Glomerular endothelial cell (primary cell): ENCODE data around the genes EMX1, RAB11FIP5, TPRKB and C2orf81.

DNA sequence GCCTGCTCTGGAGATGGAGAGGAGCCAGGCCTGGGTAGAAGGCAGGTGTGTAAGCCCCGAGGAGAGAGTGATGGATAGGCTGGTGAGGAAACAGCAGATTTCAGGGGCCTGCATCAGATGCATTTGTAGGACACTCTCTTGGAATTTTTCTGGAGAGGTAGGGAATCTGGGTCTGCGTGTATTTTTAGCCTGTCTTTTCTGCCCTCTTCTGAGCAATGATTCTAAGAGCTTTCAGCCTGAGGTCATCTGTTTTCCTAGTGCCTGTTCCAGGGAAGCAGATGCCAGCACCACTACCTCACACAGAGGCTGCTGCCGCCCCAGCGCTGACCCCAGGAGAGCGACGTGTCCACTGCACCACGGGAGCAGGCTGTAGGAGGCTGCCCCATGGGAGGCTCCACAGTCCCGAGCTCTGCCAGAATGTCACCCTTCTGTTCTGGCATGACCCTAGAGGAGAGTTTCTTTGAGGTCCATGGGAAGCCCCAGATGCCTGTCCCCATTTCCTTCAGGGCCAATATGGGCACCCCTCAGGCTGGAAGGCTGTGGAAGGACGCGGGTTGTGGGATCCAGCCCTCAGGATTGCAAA, 316.4 kb downstream of the CYP26B1 start:
- RAMPAGE, long total RNA, result no peak

GRCh38 chr2:72145246-72145882, 2.3 kb downstream of the CYP26B1 start:
- RAMPAGE, long total RNA, result no peak

GRCh38 chr2:72233867-72234309, 86.2 kb upstream of the CYP26B1 start:
- RAMPAGE, long total RNA, result no peak

DNA sequence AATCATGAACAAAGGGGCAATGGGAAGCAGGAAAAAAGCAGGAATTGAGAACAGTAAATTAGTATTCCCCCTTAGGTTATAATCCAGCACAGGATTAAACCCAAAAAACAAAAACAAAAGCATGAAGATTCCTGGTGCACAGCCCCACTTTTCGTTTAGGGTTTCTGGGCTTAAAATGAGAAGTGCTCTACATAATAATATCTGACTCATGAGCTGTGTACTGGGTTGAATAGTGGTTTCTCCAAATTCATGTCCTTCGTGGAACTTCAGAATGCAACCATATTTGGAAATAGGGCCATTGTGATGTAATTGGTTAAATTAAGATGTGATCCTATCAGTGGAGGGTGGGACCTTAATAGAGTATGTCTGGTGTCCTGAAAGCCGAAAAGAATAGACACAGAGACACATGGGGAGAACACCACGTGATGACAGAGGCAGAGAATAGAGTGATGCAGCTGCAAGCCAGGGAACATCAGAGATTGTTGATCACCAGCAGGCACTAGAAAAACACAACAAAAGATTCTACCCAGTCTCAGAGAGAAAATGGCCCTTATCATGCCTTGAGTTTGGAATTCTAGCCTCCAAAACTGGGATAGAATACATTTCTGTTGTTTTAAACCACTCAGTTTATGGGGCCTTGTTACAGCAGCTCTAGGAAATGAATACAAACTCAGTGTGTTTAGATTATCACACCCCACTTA, 310.2 kb downstream of the EXOC6B start:
- RAMPAGE, long total RNA, result no peak

- RAMPAGE, long total RNA, result no peak
These were observed at the start of gene EMX1 for GRCh38 chr2:72916726-72917633. EMX1 (plus strand) TSS chr2:72917519.

- RAMPAGE, long total RNA, result no peak
These were observed 7.7 kb downstream of the SFXN5 start for GRCh38 chr2:73063746-73064193.

DNA sequence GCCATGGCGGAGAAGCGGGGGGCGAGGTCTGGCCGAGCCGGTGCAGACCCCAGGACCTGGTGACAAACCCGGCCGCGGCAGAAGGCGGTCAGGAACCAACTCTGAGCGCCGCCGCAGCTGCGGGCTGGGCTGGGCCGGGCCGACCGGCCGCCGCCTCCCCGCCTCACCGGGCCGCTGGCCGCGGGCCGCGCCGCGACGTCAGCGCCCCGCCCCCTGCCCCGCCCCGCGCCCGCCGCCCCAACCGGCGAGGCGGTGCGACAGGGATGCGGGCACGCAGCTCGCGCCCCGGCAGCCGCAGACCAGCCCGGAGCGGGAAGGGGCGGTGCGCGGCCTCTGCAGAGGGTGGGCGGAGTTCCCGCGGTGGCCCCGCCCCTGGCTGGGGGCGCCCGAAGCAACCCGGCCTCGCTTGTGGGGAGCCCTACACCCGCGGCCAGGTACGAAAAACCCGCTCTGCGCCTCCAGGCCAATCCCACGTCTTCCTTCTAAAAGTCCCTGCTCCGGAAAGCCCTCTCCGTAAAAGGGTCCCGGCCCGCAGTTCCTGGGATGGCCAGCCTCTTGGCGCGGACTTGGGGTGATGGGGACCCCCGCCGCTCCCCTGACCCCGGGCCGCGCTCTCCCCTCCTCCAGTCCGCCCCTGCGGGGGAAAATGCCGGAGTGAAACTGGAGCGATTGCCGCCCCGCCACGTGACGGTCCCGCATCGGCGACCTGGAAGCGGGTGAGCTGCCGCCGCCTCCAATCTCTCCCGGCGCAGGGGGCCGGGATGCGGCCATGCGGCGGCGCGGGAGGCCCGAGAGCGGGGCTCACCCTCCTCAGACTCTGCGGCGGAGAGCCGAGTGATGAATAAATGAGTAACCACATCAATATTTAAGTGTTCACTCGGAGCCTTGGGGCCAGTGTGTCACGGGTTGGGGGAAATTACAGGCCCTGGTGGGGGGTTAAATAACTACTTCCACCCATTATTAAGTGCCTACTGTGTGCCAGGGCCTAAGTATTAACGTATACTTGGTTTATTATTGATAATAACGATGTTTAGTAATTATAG, at the start of gene RAB11FIP5:
TSS of gene RAB11FIP5 (minus strand) at position 176 of the 1,043 bp plus-strand sequence.
- RAMPAGE, long total RNA, result no peak

- RAMPAGE, long total RNA, result no peak
These were observed 54.2 kb downstream of the NAT8 start for GRCh38 chr2:73587972-73588491.

DNA sequence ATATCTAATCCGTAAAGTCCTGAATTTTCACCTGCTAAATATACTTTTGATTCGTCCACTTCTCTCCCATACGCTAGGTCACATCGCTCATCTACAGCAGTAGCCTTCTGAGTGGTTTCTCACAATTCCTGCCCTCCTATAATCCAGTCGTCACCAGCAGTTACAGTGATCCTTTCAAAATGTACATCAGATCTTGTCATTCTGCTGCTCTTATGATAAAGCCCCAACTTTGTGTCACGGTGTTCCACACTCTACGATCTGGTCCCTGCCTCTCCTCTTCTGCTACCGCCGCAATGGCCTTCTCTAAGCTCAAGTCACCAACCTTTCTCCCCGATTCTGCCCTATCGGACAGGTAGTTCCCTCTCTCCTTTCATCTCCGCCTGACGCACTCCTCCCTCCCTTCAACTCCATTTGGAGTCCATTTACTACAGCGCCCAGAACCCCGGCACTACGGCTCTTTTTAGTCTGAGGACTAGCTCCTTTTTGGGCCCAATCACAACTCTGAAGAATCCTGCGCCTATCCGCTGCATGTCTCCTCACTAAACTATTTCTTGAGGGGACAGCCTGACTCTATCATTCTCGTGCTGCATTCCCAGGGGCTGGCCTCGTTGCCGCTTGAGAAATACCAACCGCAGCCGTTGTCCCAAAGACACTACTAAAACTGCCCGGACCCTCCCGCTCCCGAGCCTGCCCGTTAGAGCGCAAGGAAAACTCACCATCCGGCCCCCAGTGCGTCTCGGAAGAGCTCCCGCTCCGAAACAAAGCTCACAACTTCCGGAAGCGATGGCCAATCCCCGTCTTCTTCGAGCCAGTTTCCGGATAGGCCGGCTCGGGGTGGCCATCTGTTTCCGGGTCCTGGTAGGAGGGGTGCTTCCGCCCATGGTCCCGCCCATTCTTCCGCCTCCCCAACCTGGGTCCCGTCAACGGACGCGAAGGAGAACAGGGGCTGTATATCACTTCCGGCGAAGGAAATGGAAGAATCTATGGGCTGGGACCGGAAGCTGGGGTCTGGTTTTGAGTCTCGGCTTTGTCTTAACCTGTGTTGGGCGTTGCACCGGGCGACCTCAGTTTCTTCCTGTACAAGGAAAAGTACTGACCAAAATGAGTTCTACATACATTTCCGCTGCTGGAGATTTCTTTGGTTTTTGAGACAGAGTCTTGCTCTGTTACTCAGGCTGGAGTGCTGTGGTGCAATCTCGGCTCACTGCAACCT, at the start of gene TPRKB:
TSS of gene TPRKB (minus strand) at position 760 of the 1,213 bp plus-strand sequence.
- RAMPAGE, long total RNA, result start-site peak on the minus strand centred at position 749 of the sequence, 42 bp wide, 569 and 358 reads in 2 replicates

DNA sequence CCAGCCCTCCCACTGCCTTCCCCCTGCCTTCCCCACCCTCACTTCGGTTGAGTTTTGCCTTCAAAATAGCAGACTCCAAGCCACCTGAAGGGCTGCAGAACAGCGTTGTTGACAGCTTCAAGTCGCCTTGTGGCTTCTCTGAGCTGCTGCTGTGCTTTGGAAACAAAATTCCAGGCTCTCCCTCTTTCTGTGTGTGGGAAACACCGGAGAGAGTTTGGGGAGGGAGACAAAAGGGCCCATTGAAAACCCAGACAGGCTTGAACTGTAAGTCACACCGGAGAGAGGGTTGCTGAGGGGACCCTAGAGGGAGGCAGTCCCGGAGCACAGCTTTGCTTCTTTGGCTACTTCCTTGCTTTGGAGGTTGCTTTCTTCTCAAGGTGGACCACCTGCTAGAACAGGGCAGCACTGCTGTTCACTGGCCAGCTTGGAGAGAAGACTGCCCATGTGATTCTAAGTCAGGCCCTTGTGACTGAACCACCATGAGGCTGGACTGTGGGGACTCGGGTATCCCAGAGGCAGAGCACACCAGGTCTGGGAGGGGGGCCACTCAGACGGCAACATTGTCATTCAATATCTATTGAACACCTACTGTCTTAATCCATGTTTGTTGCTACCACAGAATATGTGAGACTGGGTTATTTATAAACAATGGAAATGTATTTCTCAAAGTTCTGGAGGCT, 4.4 kb downstream of the ACTG2 start:
- RAMPAGE, long total RNA, result no peak

GRCh38 chr2:73921072-73921650, 5.5 kb upstream of the DGUOK start:
- RAMPAGE, long total RNA, result no peak

DNA sequence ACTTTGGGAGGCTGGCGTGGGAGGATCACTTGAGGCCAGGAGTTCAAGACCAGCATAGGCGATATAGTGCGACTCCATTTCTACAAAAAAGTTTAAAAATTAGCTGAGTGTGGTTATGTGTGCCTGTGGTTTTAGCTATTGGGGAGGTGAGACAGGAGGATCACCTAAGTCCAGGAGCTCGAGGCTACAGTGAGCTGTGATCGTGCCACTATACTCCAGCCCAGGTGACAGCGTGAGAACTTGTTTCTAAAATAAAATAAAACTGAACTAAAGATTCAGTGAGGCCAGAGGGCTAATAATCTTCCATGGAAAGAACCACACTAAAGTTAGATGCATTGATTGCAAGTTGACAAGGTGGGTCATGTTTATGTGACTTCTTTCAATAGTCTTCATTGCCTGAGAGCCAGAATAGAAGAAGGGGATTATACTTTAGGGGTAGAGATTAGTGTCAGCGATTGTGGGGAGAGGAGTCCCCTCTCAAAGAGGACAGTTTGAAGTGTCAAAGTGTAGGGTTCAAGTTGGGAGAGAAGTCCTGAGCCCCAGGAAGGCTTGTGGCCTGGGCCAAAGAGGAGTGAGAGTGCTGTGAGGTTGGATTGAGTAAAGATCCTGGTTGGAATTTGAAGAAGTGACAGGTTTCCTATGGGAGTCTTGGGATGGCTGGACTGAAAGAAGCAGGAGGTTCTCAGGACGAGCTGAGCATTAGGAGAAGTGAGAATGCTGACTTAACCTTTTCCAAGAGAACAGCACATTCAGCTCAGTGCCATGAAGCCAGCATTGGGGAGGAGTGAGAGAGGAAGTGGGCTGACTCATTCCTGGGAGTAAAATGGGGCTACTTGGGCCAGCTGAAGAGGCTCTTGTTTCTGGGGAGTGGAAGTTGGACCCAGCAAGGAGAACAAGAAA, 25.5 kb downstream of the DGUOK start:
- RAMPAGE, long total RNA, result no peak

DNA sequence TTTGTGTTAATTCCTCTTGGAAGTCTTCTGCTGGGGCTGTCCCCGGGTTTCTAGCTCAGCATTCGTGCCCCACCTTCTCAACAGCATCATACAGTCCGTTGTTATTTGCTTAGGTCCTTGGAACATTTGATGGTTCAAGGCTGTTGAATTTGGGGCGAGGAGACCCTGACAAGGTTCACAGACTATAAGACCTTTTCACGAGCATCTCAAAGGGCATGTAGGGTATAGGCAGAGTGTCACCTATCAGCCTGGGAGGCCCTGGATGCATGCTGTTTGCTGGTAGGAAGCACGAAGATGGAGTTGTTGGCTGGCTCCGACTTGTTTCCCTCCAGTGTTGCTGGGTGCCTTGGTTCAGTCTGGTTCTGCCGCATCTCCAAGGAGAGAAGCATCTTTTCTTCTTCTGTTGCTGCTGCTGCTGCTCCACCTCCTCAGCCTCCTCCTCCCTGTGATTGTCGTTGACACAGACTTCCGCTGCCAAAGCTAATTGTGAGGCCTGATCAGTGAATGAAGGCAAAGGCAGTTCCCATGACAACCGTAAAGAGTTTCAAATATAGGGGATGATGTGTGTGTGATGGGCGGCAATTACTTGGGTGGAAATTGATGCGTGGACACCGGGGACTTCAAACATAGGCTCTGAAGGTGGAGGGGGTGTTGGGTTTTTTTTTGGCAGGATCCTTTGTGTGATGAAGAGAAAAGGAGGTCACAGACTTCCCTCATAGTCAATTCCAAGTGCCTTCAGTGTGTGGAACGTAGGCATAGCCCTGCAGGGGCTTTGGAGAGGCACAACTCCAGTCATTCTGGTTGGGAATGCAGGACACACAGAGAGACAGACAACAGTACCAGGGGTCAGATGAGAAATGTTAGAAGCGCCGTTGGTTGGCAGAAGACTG, 13.7 kb downstream of the TET3 start:
- RAMPAGE, long total RNA, result no peak

GRCh38 chr2:74047524-74048643, 63.2 kb downstream of the TET3 start:
- RAMPAGE, long total RNA, result no peak

- RAMPAGE, long total RNA, result no peak
These were observed 69.5 kb downstream of the TET3 start for GRCh38 chr2:74054238-74054657.

GRCh38 chr2:74105872-74106282, 41.8 kb downstream of the BOLA3 start:
- RAMPAGE, long total RNA, result no peak

DNA sequence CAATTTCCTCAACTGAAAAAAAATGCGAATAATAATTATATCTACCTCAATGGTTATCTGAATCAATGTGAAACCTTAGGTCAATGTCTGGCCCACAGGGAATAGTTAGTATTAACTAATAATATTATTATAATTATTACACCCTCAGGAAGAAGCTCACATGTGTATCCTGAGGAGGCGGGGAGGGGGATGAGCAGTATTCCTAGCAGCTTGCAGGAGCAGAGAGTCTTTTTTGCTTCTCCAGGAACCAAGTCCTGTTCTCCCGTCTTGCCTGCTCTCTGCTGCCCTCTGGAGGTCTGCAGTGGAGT, 8.5 kb downstream of the SLC4A5 start:
- RAMPAGE, long total RNA, result no peak

DNA sequence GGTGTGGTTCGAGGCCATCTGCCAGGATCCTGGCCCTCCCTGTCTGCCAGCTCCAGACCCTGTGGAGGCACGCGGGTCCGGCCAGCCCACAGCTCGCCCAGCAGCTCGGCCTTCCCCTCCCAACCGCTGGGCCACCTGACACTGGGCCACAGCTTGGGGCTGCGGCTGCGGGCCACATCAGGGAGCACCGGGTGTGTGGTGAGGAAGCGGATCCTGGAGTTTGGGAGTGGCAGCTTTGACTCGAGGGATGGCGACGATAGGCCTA, 7.0 kb downstream of the C2orf81 start:
- RAMPAGE, long total RNA, result no peak

DNA sequence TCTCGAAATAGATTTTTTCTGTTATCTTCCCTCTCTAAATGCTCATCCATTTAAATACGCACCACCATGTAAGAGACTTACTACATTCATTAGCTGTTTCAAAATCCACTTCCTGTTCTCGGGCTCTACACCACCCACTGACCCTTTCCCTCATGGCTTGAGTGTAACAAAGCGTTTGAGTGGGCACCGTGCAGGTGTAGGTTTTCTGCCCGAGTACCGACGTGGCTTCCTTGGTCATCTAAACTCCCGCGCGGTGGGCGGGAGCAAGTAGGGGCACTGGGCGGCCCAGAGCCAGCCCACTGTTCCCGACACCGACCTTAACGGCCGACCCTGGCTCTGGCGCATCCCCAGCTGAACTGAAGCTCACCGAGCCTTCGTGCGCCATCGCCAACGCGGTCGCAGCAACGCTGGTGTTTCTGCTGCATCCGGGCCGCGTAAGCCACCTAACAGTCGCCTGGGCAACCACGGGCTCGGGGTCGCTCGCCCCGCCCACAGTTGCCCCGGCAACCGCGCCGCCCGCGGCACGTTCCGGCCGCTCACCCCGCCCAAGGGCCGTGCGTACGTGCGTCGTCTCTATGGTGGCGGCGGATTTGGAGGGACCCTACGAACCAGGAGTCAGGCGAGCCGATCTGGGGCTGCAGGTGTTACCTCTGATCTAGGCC, at the start of gene C2orf81:
TSS of gene C2orf81 (minus strand) at position 444 of the 662 bp plus-strand sequence.
- RAMPAGE, long total RNA, result start-site peak on the plus strand centred at position 571 of the sequence, 16 bp wide, 60 and 44 reads in 2 replicates

DNA sequence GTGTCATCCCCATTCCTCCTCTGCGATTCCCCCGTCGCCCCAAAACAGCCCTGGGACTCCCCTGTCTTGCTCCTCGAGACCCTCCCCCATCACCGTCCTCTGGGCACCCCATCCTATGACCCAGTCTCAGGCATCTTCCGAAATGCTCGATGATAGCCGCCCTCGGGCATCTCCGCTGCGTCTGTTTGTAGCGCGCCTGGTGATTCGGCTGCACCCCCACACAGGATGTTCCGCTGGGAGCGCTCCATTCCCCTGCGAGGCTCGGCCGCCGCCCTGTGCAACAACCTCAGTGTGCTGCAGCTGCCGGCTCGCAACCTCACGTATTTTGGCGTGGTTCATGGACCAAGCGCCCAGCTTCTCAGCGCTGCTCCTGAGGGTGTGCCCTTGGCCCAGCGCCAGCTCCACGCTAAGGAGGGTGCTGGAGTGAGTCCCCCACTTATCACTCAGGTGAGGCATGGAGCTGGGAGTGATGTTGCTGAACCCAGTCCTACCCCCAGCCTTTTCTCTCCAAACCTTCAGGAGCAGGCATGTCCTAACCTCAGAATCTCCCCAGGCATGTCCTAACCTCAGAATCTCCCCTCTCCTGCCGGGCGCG, 496 bp downstream of the WDR54 start:
- RAMPAGE, long total RNA, result no peak